ENCODE measurements around the genes ATP6V1G2 and NCR3.

DNA sequence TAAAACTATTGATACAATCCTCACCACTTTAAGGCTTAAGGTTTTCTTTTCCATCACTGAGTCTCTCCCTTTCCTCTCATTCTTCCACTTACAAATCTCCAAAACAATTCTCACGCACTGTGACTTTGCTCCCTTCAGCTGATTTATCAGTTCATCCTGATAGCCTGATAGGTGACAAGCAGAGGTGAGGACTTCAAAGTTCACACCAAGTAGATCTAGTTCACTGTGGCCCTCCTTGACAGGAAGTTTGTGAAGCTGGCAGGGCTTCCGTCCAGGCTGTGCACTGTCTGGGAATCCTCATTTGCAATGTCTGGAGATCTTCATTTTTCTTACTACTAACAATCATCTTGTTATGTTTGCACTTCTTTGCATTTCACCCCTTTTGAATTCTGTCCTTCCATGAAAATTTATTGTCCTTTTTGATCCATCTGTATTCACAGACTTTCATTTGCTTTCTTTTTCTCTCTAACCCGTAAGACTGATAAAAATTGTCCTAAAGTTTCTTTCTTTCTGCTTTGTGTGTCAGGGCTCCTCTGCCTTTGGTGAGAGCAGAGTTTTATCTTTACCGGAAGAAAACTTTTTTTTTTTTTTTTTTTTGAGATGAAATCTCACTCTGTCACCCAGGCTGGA is 35.3 kb upstream of the POU5F1 start:
- PRO-cap = no peak
CAGE:
- cytosol, long polyA minus RNA = no peak
- cytosol, long polyA plus RNA = no peak
- long polyA plus RNA = no peak
- nucleus, long polyA minus RNA = no peak
- nucleus, long polyA plus RNA = no peak

DNA sequence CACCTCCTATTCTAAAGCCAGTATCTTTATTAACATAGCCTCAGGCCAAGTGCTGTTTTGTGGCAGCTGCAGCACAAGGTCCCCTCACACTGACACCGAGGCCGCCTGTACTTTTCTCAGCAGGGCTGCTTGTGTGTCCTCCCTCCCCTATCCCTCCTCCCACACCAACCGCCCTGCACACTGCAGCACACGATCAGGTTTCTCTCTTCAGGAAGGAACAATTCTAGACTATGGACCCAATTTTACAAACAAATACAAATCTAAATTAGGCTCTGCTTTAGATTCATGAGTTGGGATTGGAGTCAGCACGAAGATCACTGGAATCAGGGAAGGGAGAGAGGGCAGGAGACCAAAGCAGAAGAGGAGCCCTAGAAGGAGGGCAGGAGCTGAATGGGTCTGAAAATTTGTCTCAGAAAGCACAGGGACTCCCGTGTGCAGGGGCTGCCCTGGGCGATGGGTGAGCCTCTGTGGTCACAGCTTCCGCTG is 3.8 kb downstream of the HLA-C start:
- PRO-cap = no peak
CAGE:
- cytosol, long polyA minus RNA = no peak
- cytosol, long polyA plus RNA = no peak
- long polyA plus RNA = no peak
- nucleus, long polyA minus RNA = no peak
- nucleus, long polyA plus RNA = no peak

GRCh38 chr6:31378301-31378796 is 21.4 kb upstream of the HLA-B start:
- PRO-cap = no peak
CAGE:
- cytosol, long polyA minus RNA = no peak
- cytosol, long polyA plus RNA = no peak
- long polyA plus RNA = no peak
- nucleus, long polyA minus RNA = no peak
- nucleus, long polyA plus RNA = no peak

DNA sequence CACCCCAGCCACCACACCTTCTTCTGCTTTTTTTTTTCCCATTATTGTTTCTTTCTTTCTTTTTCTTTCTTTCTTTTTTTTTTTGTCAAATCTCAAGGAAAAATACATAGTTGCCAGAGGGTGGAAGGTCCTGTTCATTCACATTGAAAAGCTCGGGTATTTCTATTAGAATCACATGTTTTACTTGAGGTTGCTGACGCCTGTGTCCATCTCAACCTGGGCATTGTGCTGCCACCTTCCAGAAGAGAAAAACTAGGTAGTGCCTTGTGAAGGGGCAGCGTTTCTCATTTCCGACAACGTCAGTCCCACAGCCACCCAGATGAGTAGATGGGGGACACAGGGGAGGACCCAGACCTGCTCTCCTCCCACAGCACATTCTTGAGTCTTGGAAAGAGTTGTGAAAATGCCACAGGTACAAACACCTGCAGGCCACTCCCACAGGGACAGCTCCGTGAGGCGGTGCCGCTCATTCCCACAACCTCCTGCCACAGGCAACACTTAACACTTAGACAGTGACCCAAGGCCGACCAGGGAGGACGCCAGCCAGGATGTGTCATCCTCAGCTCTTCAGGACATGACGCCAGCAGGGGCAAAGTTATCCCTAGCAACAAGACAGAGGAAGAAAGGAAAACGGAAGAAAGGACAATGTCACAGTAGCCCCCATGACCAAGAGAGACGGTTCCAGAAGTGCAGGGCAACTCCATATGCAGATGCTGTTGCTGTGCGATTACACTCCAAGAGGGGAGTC is 22.8 kb upstream of the HLA-B start:
- PRO-cap = no peak
CAGE:
- cytosol, long polyA minus RNA = no peak
- cytosol, long polyA plus RNA = no peak
- long polyA plus RNA = no peak
- nucleus, long polyA minus RNA = no peak
- nucleus, long polyA plus RNA = no peak

DNA sequence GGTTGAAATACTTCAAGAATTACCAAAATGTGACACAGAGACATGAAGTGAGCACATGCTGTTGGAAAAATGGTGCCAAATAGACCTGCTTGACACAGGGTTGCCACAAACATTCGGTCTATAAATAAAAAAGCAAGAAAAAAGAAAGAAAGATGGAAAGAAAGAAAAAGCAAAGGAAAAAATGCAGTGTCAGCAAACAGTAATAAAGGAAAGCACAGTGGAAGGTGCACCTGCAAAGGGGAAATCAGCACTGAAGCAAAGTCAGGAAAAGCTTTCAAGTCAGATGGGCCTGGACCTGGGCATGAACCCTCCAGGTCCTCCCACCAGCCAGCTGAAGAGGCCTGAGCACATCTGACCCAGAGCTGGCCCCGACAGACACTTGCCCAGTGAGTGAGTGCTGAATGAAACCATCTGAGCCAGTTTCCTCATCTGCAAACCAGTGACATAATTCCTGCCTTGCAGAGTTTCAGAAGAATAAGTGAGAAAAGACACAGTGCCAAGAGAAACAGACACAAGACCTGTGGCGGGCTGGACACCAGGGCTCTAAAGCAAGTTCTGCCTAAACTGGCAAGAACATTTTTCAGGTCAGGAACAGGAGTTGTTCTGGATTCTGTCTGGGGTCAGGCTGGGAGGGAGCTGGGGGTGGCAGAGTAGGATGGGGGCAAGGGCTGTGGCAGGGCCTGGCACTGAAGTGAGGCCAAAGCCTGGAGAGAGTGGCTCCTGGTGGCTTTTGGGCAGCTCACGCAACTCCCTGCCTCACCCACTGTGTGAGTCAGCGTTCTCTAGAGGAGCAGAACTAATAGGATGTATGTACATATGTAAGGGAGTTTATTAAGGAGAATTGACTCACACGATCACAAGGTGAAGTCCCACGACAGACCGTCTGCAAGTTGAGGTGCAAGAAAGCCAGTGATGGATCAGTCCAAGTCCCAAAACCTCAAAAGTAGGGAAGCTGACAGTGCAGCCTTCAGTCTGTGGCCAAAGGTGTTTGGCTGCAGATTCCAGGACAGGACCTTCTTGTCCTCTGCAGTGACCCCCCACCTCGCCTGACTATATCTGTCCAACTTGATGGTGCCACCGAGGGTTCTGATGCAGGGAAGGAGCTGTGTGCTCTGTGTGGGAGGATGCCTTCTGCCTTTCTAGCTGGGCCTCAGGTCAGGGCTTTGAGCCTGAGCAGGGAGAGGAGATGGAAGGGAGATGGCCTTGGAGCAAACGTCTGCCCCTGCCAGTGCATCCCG is 23.7 kb upstream of the MICB start:
- PRO-cap = no peak
CAGE:
- cytosol, long polyA minus RNA = no peak
- cytosol, long polyA plus RNA = no peak
- long polyA plus RNA = no peak
- nucleus, long polyA minus RNA = no peak
- nucleus, long polyA plus RNA = no peak

- PRO-cap = no peak
CAGE:
- cytosol, long polyA minus RNA = no peak
- cytosol, long polyA plus RNA = no peak
- long polyA plus RNA = no peak
- nucleus, long polyA minus RNA = no peak
- nucleus, long polyA plus RNA = no peak
Measured at GRCh38 chr6:31506733-31507265, 8.9 kb downstream of the MICB start.

- PRO-cap = no peak
CAGE:
- cytosol, long polyA minus RNA = no peak
- cytosol, long polyA plus RNA = no peak
- long polyA plus RNA = no peak
- nucleus, long polyA minus RNA = no peak
- nucleus, long polyA plus RNA = no peak
Measured at GRCh38 chr6:31528183-31528736, 502 bp upstream of the MCCD1 start.

DNA sequence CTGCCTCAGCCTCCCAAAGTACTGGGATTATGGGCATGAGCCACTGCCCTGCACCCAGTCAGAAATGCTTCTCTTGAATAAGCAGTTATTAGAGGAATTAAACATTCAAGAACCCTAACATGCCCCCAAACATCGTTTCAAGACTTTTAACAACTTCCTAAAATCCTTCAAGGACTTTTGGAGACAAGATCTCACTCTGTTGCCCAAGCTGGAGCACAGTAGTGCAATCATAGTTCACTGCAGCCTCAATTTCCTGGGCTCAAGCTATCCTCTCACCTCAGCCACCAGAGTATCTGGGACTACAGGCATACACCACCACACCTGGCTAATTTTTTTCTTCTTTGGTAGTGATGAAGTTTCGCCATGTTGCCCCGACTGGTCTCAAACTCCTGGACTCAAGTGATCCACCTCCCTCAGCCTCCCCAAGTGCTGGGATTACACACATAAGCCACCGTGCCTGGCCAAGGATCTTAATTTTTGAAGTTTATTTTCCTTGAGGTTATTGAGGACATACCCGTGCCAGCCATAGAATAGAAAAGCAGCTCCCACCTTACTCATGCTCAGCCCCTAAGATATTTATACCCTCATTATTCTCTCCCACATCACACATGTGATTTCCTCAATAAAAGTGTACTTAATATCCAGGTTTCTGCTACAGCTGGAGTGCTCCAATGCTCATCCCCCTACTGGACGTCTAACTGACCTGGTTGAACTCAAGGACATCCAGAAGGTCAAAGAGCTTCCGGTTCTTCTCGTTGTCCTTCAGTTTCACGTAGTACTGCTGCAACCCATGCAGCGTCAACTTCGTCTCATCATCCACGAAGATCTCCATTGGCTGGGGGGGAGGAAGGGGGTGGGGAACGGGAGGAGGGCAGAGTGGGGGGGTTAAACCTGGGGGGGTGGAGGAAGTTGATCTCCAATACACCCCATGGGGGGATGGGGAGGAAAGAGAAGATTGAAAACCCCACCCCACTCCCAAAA is 3.6 kb downstream of the MCCD1 start:
- PRO-cap = unidirectional peak, minus-strand start at position 766 of the sequence
CAGE:
- cytosol, long polyA minus RNA = no peak
- cytosol, long polyA plus RNA = no peak
- long polyA plus RNA = no peak
- nucleus, long polyA minus RNA = no peak
- nucleus, long polyA plus RNA = no peak

- PRO-cap = no peak
CAGE:
- cytosol, long polyA minus RNA = no peak
- cytosol, long polyA plus RNA = no peak
- long polyA plus RNA = no peak
- nucleus, long polyA minus RNA = no peak
- nucleus, long polyA plus RNA = no peak
Measured at GRCh38 chr6:31539350-31540018, 2.3 kb downstream of the DDX39B start.

DNA sequence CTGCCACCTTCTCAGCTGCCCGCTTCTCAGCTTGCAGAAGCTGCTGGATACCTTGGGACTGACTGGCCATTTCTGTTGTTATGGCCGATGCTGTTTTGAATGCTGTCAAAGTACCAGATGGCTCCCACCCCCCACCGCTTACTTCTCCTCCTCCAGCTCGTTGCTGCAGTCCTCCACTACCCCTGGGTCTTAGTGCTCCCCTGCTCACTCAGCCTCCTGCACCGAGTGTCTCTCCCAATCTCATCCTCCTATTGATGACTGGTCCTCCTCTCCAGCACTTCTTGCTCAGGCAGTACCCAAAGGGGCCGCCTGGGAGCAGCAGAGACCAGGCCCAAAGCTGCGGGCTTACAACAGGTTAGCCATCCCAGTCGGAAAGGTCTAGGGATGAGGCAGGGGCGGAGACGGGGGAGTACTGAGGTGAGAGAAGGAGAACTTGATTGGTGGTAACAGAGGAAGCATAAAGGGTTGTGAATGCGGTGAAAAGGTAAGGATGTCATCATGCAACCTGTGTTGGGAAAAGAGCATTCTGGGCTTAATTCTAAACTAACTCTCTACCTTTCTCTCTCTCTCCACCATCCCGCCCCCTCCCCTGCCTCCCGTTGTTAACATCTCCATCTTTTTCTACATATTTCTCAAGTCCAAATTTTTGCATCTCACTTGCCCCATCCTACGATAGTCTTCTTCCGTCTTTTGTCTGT is at the start of gene ATP6V1G2:
TSS of gene ATP6V1G2 (minus strand) at position 119 of the 698 bp plus-strand sequence.
- PRO-cap = unidirectional peak, plus-strand start at position 362 of the sequence
CAGE:
- cytosol, long polyA minus RNA = no peak
- cytosol, long polyA plus RNA = no peak
- long polyA plus RNA = start-site peak on the plus strand centred at position 411 of the sequence, 106 bp wide, 24 and 79 reads in 2 replicates
- nucleus, long polyA minus RNA = start-site peak on the plus strand centred at position 433 of the sequence, 58 bp wide, 29 reads
- nucleus, long polyA plus RNA = start-site peak on the plus strand centred at position 409 of the sequence, 56 bp wide, 19 and 19 reads in 2 replicates

DNA sequence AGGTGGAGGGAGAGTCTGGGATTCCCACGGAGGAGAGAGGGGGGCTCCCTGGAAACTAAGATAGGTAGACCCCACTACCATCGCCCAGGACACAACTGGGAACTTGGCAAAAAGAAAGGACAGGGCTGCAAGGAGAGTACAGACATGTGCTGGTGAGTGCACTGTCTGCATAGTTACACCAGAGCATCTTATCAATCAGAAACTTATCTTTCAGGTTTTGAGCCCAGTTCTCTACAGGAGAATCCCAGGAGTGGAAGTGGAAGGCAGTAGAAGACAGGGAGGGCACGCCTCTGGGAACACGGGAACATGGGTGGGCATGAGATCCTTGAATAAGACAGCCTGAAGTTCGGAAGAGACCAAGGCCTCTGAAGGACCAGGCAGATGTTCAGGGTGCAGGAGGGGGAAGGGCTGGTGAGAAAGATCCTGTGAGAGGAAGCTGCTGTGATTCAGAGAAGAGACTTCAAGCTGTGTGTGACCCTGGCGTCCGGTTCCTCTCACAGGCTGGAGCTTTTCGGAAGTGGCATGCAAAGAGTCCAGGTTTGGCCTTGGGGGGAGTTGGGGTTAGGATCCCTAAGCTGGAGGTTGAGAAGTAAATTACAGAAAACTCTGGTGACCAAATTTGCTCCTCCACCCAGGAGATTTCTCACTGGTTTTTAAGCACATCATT is 12.3 kb upstream of the LTA start:
- PRO-cap = no peak
CAGE:
- cytosol, long polyA minus RNA = no peak
- cytosol, long polyA plus RNA = no peak
- long polyA plus RNA = no peak
- nucleus, long polyA minus RNA = start-site peak on the minus strand centred at position 292 of the sequence, 30 bp wide, 5 reads; start-site peak on the minus strand centred at position 363 of the sequence, 11 bp wide, 6 reads
- nucleus, long polyA plus RNA = no peak

GRCh38 chr6:31580536-31581204 is 1.6 kb downstream of the LTB start:
- PRO-cap = bidirectional peak, plus-strand start at chr6:31581085, minus-strand start at chr6:31580924
CAGE:
- cytosol, long polyA minus RNA = no peak
- cytosol, long polyA plus RNA = start-site peak on the plus strand at chr6:31581057-31581174, 15 and 14 reads in 2 replicates
- long polyA plus RNA = start-site peak on the plus strand at chr6:31581084-31581120, 18 and 17 reads in 2 replicates
- nucleus, long polyA minus RNA = start-site peak on the plus strand at chr6:31581134-31581154, 10 reads
- nucleus, long polyA plus RNA = no peak

DNA sequence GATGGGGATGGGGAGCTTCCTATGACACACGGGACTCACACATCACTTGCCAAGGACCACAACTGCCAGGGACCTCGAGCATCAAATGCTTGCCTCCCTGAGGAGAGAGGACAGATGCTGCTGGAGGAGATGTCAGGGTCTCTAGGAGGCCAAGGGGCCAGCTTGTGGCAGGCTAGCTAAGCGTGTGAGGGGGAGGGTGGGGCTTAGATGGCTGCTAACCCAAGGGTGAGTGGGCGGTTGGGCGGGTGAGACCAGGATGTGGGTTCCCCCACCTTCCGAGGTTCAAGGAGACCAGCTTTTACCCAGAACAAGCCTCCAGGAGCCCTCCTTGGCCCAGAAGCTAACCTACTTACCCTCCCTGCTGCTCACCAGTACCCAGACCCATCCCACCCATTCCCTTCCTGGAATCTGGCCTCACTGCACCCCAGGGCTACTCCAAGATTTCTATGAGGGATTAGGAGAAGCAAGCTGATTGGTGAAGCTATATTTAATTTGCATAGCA is at the start of gene NCR3:
TSS of gene NCR3 (minus strand) at position 189 of the 502 bp plus-strand sequence.
- PRO-cap = no peak
CAGE:
- cytosol, long polyA minus RNA = no peak
- cytosol, long polyA plus RNA = no peak
- long polyA plus RNA = no peak
- nucleus, long polyA minus RNA = no peak
- nucleus, long polyA plus RNA = no peak

- PRO-cap = no peak
CAGE:
- cytosol, long polyA minus RNA = no peak
- cytosol, long polyA plus RNA = no peak
- long polyA plus RNA = no peak
- nucleus, long polyA minus RNA = no peak
- nucleus, long polyA plus RNA = no peak
Measured at GRCh38 chr6:31611184-31611407, 3.9 kb upstream of the AIF1 start.

- PRO-cap = no peak
CAGE:
- cytosol, long polyA minus RNA = no peak
- cytosol, long polyA plus RNA = no peak
- long polyA plus RNA = no peak
- nucleus, long polyA minus RNA = no peak
- nucleus, long polyA plus RNA = no peak
Measured at GRCh38 chr6:31625821-31626244, 5.3 kb downstream of the PRRC2A start.

- PRO-cap = no peak
CAGE:
- cytosol, long polyA minus RNA = start-site peak on the plus strand at chr6:31627169-31627288, 20 reads; start-site peak on the plus strand at chr6:31627771-31627781, 23 reads
- cytosol, long polyA plus RNA = no peak
- long polyA plus RNA = no peak
- nucleus, long polyA minus RNA = start-site peak on the plus strand at chr6:31627160-31627199, 52 reads; start-site peak on the plus strand at chr6:31627410-31627479, 18 reads; start-site peak on the plus strand at chr6:31627769-31627776, 44 reads
- nucleus, long polyA plus RNA = no peak
Measured at GRCh38 chr6:31627092-31628282, 7.0 kb downstream of the PRRC2A start.

GRCh38 chr6:31663834-31664765 is 697 bp downstream of the GPANK1 start:
- PRO-cap = bidirectional peak, plus-strand start at chr6:31664179, minus-strand start at chr6:31664118
CAGE:
- cytosol, long polyA minus RNA = no peak
- cytosol, long polyA plus RNA = no peak
- long polyA plus RNA = no peak
- nucleus, long polyA minus RNA = no peak
- nucleus, long polyA plus RNA = no peak

- PRO-cap = bidirectional peak, plus-strand start at chr6:31665090, minus-strand start at chr6:31664997; bidirectional peak, plus-strand start at chr6:31665458, minus-strand start at chr6:31665373; bidirectional peak, plus-strand start at chr6:31665632, minus-strand start at chr6:31665638; bidirectional peak, plus-strand start at chr6:31666106, minus-strand start at chr6:31665858
CAGE:
- cytosol, long polyA minus RNA = start-site peak on the minus strand at chr6:31665792-31665900, 36 reads
- cytosol, long polyA plus RNA = start-site peak on the minus strand at chr6:31665806-31665900, 134 and 83 reads in 2 replicates
- long polyA plus RNA = start-site peak on the minus strand at chr6:31665810-31665880, 115 and 99 reads in 2 replicates
- nucleus, long polyA minus RNA = start-site peak on the minus strand at chr6:31665813-31665834, 20 reads
- nucleus, long polyA plus RNA = start-site peak on the minus strand at chr6:31665825-31665896, 56 and 102 reads in 2 replicates
Measured at GRCh38 chr6:31665044-31665993, 522 bp upstream of the GPANK1 start.

DNA sequence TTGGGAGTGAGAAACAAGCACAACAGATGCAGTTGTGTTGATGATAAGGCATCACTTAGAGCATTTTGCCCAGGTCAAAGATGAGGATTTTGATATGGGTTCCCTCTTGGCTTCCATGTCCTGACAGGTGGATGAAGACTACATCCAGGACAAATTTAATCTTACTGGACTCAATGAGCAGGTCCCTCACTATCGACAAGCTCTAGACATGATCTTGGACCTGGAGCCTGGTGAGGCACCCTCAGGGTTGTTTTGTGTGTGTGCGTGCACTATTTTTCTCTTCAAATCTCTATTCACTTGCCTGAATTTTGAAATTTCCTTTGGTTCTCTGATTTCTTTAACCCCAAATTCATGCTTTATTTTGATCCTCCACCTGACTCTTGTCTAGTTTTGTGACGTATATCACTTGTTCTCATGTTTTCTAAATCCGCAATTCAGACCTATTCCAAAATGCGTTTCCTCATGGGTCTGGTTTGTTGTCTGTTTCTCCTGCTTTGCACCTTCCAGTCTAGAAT is 1.9 kb downstream of the CSNK2B start:
- PRO-cap = no peak
CAGE:
- cytosol, long polyA minus RNA = no peak
- cytosol, long polyA plus RNA = no peak
- long polyA plus RNA = no peak
- nucleus, long polyA minus RNA = no peak
- nucleus, long polyA plus RNA = no peak

GRCh38 chr6:31686902-31687486 is 6.1 kb upstream of the LY6G5C start:
- PRO-cap = no peak
CAGE:
- cytosol, long polyA minus RNA = no peak
- cytosol, long polyA plus RNA = no peak
- long polyA plus RNA = no peak
- nucleus, long polyA minus RNA = no peak
- nucleus, long polyA plus RNA = no peak